Upper lobe of left lung (tissue), 5 donors: ENCODE results near the genes MET, FAM3C and RNF148.

- PRO-cap, 2 experiments: no peak in any of the 2 experiments
- RAMPAGE, long total RNA, 4 experiments: no peak in any of the 4 experiments
Observed at GRCh38 chr7:116582866-116583493, 58.1 kb downstream of the CAV1 start.

DNA sequence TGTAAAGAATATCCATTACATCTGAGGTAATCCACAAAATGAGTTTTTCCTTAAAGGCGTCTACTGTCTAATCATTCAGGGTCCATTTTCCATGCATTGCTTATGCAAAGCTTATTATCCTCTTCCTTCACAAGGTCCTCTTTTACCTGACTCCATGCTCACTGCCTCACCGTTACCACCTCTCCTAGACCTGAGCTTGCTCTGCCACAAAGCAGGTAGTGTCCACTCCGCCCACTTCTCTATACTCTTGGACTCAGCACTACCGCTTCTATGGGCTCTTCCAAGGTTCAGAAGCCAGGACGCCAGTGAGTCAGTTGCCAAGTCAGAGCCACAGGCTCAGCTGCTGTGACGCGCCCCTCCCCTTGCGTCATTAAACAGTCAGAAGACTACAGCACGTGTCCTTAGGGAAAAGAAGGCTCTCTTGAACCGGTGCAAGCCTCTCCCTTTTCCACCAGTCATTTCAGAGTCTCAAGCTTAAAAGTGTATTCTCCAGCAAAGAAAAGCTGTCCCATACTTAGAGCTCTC, 41.2 kb upstream of the MET start:
- PRO-cap, 2 experiments: peak in 1 of 2 experiments; most common plus-strand start position 408 of the sequence (in 1); most common minus-strand start position 243 of the sequence (in 1)
- RAMPAGE, long total RNA, 4 experiments: no peak in any of the 4 experiments

GRCh38 chr7:116672132-116673032, at the start of gene MET:
Gene MET, plus strand, starts transcription at chr7:116672196.
- PRO-cap, 2 experiments: peak in 2 of 2 experiments; most common plus-strand start chr7:116672196 (in 1); most common minus-strand start chr7:116672168 (in 1)
- RAMPAGE, long total RNA, 4 experiments: start-site peak on the plus strand in 4 of 4 experiments, at chr7:116672367-116672499 at its widest, 189 to 1,497 reads per replicate

DNA sequence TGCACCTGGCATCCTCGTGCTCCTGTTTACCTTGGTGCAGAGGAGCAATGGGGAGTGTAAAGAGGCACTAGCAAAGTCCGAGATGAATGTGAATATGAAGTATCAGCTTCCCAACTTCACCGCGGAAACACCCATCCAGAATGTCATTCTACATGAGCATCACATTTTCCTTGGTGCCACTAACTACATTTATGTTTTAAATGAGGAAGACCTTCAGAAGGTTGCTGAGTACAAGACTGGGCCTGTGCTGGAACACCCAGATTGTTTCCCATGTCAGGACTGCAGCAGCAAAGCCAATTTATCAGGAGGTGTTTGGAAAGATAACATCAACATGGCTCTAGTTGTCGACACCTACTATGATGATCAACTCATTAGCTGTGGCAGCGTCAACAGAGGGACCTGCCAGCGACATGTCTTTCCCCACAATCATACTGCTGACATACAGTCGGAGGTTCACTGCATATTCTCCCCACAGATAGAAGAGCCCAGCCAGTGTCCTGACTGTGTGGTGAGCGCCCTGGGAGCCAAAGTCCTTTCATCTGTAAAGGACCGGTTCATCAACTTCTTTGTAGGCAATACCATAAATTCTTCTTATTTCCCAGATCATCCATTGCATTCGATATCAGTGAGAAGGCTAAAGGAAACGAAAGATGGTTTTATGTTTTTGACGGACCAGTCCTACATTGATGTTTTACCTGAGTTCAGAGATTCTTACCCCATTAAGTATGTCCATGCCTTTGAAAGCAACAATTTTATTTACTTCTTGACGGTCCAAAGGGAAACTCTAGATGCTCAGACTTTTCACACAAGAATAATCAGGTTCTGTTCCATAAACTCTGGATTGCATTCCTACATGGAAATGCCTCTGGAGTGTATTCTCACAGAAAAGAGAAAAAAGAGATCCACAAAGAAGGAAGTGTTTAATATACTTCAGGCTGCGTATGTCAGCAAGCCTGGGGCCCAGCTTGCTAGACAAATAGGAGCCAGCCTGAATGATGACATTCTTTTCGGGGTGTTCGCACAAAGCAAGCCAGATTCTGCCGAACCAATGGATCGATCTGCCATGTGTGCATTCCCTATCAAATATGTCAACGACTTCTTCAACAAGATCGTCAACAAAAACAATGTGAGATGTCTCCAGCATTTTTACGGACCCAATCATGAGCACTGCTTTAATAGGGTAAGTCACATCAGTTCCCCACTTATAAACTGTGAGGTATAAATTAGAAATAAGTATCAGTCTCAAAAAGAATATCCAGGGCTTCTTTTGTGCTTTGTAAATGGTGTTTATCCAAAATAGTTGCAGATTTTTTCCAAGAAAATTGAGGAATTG, 27.6 kb downstream of the MET start:
- PRO-cap, 2 experiments: no peak in any of the 2 experiments
- RAMPAGE, long total RNA, 4 experiments: no peak in any of the 4 experiments

GRCh38 chr7:116920427-116921235, 32.7 kb upstream of the ST7 start:
- PRO-cap, 2 experiments: no peak in any of the 2 experiments
- RAMPAGE, long total RNA, 4 experiments: no peak in any of the 4 experiments

- PRO-cap, 2 experiments: no peak in any of the 2 experiments
- RAMPAGE, long total RNA, 4 experiments: no peak in any of the 4 experiments
Observed at GRCh38 chr7:117630556-117630984, 150.7 kb downstream of the CFTR start.

- PRO-cap, 2 experiments: no peak in any of the 2 experiments
- RAMPAGE, long total RNA, 4 experiments: no peak in any of the 4 experiments
Observed at GRCh38 chr7:117689365-117689923, 183.8 kb downstream of the CTTNBP2 start.

GRCh38 chr7:117808052-117808680, 65.1 kb downstream of the CTTNBP2 start:
- PRO-cap, 2 experiments: peak in 1 of 2 experiments; most common plus-strand start chr7:117808489 (in 1)
- RAMPAGE, long total RNA, 4 experiments: no peak in any of the 4 experiments

GRCh38 chr7:118858398-118859400, 634.2 kb downstream of the ANKRD7 start:
- PRO-cap, 2 experiments: no peak in any of the 2 experiments
- RAMPAGE, long total RNA, 4 experiments: no peak in any of the 4 experiments

DNA sequence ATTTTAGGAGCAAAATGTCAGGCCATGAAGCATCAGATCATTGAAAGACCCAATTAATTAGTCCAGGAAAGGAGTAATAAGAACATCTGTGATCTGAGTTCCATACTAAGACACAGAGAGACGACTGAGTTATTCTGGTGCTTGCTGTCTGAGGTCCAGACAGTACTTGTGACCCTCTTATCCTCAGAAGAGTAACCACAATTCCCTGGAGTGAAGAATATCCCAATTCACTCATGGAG, 421 bp upstream of the CPED1 start:
- PRO-cap, 2 experiments: peak in 1 of 2 experiments; most common plus-strand start position 132 of the sequence (in 1)
- RAMPAGE, long total RNA, 4 experiments: no peak in any of the 4 experiments

- PRO-cap, 2 experiments: no peak in any of the 2 experiments
- RAMPAGE, long total RNA, 4 experiments: no peak in any of the 4 experiments
Observed at GRCh38 chr7:120991388-120991973, 3.0 kb downstream of the CPED1 start.

- PRO-cap, 2 experiments: no peak in any of the 2 experiments
- RAMPAGE, long total RNA, 4 experiments: no peak in any of the 4 experiments
Observed at GRCh38 chr7:121049092-121050578, 61.1 kb downstream of the CPED1 start.

DNA sequence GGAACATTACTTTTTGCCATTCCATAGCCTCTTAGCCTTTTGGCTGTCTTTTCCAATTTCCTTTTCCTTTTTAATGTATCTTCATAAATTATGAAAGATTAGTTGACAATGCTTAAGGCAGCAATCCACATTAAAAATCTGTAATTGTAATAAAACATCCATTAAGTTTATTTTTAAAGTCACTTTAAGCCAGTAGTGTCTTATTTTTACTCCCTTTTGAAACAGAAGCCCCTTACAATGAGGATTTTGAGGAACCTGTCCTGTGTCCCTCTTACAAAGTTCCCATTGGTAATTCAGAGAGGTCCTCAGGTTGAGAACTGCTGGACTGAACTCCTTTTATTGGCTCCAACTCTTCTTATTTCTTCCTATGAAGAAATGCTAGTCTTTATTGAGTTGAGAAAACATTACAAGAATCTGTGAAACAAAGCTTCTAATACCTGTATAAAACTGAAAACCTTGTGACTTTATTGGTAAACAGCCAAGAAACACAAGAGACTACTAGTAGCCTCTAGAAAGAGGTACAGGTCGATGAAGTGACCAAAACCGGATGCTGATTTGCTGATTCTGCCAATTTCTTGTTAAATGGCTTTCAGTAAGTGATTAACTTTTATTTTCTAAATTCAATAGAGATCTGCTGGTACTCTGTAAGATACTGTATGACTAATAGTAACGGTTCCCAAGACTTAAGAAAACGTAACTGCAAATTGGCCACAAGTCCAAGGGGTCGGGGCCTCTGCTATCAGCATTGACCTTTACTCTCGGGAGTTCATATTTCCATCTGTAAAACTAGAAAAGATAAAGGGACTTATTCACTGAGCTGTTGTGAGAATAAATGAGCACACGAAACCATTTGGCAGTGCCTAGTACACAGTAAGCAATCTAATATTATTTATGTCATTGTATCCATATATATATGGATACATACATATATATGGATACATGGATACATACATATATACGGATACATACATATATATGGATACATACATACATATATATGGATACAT, 1.6 kb downstream of the FAM3C start:
- PRO-cap, 2 experiments: no peak in any of the 2 experiments
- RAMPAGE, long total RNA, 4 experiments: no peak in any of the 4 experiments

DNA sequence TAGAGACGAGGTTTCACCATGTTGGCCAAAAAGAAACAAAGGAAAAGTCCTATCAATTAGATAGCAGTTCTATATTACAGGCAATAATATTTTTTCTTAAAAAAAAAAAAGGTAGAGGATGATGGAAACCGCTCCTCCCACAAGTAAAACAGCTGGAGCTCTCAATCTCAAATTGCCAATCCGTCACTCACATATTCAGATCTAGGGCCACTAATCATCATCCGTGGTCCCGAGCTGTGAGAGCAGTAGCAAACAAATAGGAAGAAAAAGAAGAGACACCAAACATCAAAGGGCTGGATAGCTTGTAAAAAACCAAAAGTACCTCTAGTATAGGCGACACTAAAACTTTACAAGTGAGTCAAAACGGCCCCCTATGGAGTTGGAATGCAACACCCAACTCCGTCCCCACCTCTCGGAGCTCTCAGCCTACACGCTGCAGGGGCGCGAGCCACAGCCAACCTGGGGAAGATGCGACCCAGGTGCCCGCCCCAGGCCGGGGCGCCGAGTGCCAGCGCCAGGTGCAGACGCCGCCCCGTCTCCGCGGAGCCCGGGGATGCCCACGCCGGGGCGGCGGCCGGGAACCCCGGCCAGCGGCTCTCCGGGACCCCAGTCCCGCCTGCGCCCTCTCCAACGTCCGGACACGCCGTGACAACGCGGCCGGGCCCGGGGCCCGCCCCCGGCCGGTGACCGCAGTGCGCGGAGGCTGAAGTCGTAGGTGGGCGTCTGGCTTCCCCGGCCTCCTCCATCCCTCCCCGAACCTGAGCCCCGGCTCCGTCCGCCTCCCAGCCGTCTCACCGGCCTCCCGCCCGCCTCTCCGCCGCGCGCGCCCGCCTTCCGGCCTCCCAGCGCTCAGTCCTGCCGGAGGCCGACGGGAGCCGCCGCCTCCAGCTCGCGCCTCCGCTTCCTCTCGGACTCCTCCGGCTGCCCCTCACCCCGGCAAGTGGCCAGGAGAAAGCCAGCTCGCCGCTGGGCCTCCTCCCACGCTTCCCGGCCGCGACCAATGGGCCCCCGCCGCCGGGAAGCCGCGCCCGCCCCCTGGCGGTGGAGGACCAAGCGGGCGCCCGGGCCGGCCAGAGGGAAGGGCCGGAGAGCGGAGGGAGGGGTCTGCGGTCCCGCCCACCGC, at the start of gene FAM3C:
FAM3C (minus strand) TSS at position 942 of the 1,123 bp plus-strand sequence.
- PRO-cap, 2 experiments: peak in 2 of 2 experiments; most common minus-strand start position 942 of the sequence (in 2)
- RAMPAGE, long total RNA, 4 experiments: start-site peak on the minus strand in 4 of 4 experiments, centred at positions 918 to 951 of the sequence, 45 to 514 reads per replicate

- PRO-cap, 2 experiments: peak in 2 of 2 experiments; most common plus-strand start chr7:121396509 (in 1)
- RAMPAGE, long total RNA, 4 experiments: no peak in any of the 4 experiments
Observed at GRCh38 chr7:121396490-121396787, 331 bp upstream of the FAM3C start.

DNA sequence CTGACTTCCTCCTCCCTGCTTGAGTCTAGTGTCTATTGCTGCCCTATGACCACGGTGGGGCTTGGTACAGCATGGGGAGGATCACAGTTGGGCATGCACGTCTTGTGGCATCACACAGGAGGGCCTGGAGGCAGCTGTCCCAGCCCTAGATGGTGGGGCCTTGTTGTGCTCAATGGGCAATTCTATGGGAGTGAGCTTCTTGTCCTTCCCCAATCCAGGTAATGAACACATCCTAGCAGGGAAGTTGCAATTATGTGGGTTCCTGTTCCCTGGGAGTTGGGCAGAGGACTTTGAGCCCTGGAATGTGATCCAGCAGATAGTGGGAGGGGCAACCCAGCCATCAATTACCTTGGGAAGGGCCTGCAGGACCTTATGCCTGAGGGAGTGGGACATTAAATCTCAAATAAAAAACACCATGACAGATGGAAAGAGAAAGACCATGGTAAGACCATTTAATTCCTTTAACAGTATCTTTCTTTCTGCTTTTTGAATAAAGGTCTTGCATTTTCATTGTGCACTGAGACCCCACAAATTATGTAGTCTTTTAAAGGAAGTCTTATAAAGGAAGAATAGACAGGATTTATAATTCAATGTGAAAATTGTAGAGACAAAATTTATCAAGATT, 11.0 kb upstream of the FAM3C start:
- PRO-cap, 2 experiments: no peak in any of the 2 experiments
- RAMPAGE, long total RNA, 4 experiments: no peak in any of the 4 experiments

- PRO-cap, 2 experiments: peak in 2 of 2 experiments; most common plus-strand start chr7:122144437 (in 1)
- RAMPAGE, long total RNA, 4 experiments: no peak in any of the 4 experiments
Observed at GRCh38 chr7:122144333-122144801, 318 bp upstream of the AASS start.

DNA sequence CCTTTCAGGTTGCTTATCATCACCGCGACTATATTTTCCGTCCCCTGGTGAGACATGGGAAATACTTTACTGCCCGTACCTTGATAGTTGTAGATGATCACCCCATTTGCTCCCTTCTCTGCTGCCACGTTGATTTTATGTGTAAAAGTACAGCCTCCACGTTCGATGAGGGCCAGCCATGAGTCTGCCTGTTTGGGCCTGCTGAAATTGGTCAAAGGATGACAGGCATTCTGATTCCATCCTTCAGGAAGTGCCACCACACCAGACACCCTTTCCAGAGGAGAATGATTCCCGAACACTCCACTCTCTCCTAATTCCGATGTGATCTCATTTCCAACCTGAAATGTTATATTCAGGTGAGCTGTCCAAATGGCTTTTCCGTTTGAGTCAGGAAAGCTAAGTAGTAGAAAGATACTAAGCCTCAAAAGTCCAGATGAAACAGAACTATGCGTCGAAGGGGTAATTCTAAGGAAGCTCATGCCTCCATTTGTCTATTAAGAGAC, 399 bp downstream of the RNF148 start:
- PRO-cap, 2 experiments: no peak in any of the 2 experiments
- RAMPAGE, long total RNA, 4 experiments: no peak in any of the 4 experiments

- PRO-cap, 2 experiments: no peak in any of the 2 experiments
- RAMPAGE, long total RNA, 4 experiments: no peak in any of the 4 experiments
Observed at GRCh38 chr7:122702775-122703244, at the start of gene RNF148. Gene RNF148, minus strand, starts transcription at chr7:122702922.

GRCh38 chr7:122802294-122802996, 83.8 kb downstream of the CADPS2 start:
- PRO-cap, 2 experiments: peak in 1 of 2 experiments; most common minus-strand start chr7:122802634 (in 1)
- RAMPAGE, long total RNA, 4 experiments: no peak in any of the 4 experiments